ENCODE data around the genes NOL8 and PTPDC1.

- RRBS: no CpG with 5 or more reads among the region's 19 CpGs
Observed at GRCh38 chr9:91898364-91899425, 51.3 kb downstream of the ROR2 start.

DNA sequence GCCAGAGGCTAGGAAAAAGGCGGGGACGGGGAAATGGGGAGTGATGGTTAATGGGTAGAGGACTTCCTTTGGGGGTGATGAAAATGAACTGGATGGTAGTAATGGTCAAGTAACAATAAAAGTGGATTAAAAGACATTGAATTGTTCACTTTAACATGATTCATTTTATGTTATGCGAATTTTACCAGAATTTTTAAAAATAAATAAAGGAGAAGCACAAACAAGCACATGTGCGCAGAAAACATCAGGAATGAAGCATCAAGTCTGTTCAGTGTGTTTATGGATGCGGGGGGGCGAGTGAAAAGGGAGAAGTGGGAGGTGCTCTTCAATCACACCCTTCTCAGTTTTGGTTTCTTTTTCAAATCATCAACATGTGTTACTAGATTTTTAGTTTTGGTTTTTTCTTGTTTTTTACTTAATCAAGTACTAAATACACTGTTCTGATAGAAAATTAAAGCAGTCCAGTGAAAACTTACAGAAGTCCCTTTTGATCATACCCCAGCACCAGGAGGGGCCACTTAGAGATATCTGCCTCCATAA is 16.1 kb downstream of the ROR2 start:
- RRBS: no CpG with 5 or more reads among the region's 6 CpGs

GRCh38 chr9:92324039-92324386 is 1.1 kb downstream of the NOL8 start:
- RRBS: no CpG with 5 or more reads among the region's 5 CpGs

DNA sequence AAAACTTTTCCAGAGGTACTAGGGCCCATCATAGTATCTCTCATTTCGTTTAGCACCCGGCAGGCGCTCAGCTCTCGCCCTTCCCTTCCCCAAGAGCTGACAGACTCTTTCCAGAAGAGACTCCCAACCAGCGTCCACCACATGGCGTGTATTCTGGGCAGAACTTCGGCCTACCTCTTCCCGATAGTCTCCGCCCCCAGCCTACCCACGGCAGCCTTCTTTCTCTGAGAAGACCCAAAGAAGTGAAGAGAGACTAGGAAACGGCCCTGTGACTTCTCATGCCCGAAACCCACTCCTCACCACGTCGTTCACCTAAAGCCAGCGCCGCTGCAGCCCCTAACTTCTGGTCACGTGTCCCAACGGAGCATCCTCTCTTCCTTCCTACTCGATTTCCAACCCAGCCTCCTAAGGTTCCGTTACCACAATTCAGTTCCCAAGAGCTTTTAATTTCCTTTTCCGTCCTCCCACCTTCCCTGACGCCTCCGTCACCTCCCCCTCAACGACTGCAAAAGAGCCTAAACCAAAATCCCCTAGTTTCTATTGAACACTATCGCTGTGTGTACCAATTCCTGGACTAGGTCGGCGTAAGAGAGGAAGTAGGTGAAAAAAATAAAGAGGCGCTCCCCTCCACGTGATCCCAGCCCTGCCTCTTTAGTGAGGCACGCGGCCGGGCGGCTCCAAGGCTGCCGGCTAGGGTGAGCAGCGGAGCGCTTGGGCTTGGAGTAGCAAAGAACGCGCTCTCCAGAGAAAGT is at the start of gene NOL8:
Gene NOL8 (minus strand): TSS at position 345 of the 752 bp plus-strand sequence.
- RRBS: no CpG with 5 or more reads among the region's 38 CpGs

GRCh38 chr9:93013655-93014025 is 44.9 kb upstream of the SUSD3 start:
- RRBS: no CpG with 5 or more reads among the region's 6 CpGs

DNA sequence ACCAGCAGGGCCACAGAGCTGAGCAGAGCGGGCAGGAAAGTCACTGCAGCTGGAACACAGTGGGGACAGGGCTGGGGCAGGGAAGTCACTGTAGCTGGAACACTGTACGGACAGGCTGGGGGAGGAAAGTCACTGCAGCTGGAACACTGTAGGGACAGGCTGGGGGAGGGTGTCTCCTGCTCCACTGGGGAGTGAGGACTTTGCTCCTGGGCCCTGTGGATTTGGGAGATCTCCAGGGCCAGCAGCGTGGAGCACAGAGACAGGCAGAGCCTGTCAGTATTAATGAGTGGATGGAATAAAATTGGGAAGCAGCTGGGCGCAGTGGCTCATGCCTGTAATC is 8.9 kb upstream of the SUSD3 start:
- RRBS: no CpG with 5 or more reads among the region's 4 CpGs

- RRBS: no CpG with 5 or more reads among the region's 21 CpGs
Observed at GRCh38 chr9:93110873-93111705, 15.1 kb downstream of the CARD19 start.

DNA sequence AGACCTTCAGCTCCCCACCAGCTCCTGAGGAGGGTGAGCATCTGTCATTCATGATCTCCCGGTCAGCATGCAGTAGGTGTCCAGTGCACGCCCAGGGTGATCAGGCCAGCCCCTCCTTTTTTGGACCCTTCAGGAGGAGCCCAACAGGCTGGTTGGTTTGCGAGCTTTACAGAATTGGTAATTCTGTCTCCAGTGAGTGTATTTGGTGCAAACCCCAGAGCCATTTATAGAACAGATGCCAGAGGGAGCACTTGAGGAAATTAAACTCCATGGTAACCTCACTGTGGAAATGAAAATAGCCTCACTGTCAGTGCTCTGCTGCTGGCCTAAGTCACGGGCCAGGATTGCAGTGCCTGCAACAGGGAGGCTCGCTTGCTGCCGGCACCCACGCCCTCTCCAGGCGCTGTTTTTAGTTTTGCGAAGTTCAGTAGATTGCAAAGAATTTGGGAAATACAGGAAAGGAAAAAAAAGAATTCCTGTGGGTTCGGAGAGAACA is 23.5 kb downstream of the WNK2 start:
- RRBS: no CpG with 5 or more reads among the region's 10 CpGs

- RRBS: no CpG with 5 or more reads among the region's 7 CpGs
Observed at GRCh38 chr9:93218081-93218584, 34.2 kb downstream of the WNK2 start.

GRCh38 chr9:93470965-93471456 is 17.6 kb upstream of the FAM120AOS start:
- RRBS: no CpG with 5 or more reads among the region's 6 CpGs

DNA sequence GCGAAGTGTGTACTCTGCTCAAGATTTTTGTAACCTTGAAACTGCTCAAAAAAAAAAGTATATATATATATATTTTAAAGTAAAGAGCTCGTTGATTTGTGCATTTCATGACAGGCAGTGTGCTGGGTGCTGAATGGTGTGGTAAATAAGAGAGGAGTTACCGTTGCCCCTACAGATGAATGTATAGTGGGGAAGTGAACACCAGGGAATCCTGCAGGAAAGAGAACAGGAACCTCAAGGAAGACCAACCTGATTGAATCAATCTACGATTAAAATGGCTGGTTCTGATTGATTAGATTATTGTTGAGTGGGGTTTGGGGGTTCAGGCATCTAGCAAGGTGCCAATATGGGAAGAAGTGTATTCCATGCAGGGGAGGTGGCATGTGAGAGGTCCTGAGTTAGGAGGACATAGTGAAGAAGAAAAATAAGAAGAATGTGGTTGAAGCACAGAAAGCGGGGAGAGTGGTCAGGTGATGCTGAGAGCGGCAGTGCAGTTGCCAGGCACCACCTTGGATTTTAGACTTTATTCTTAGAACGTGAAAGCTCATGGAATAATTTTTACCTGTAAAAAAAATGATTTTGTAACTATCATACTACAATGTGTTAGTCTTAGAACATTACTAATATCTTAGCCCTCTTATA is 50.5 kb upstream of the FAM120AOS start:
- RRBS: no CpG with 5 or more reads among the region's 7 CpGs

- RRBS: no CpG with 5 or more reads among the region's 28 CpGs
Observed at GRCh38 chr9:93515867-93516282, 60.5 kb upstream of the PHF2 start.

DNA sequence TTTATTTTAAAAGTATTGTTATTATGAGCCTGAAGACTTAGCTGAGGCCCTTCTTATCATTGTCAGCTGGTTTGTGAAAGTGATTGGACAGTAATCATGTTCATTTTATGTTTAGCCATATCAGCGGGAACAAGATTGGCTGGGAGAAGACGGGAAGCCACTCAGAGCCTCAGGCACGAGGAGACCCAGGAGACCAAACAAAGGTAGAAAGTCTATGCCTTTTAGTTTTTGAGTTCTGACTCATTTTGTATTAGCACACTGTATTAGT is 49.4 kb upstream of the PHF2 start:
- RRBS: no CpG with 5 or more reads among the region's 3 CpGs

DNA sequence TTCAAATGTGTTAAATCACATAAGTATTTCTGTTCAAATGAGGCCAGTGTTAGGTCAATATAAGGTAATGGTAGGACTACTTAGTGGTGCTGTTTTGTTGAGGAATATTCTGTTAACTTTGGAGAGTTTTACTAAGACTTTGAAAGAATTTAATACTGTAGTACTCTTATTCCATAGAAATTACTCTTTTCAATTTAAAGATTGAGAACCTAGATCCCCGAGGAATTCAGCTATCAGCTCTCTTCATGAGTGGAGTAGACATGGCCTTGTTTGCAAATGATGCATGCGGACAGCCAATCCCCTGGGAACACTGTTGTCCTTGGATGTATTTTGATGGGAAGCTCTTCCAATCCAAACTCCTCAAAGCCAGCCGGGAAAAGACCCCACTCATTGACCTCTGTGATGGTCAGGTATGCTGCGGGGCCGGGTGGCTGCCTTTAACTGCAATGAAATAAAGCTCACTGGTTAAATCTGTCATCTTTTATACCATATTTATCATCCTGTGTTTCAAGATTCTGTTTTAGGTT is 20.1 kb upstream of the PHF2 start:
- RRBS: no CpG with 5 or more reads among the region's 5 CpGs

- RRBS: no CpG with 5 or more reads among the region's 6 CpGs
Observed at GRCh38 chr9:93574514-93575160, 1.7 kb upstream of the PHF2 start.

- RRBS: no CpG with 5 or more reads among the region's 40 CpGs
Observed at GRCh38 chr9:93951107-93951646, 4.0 kb downstream of the BARX1 start.

DNA sequence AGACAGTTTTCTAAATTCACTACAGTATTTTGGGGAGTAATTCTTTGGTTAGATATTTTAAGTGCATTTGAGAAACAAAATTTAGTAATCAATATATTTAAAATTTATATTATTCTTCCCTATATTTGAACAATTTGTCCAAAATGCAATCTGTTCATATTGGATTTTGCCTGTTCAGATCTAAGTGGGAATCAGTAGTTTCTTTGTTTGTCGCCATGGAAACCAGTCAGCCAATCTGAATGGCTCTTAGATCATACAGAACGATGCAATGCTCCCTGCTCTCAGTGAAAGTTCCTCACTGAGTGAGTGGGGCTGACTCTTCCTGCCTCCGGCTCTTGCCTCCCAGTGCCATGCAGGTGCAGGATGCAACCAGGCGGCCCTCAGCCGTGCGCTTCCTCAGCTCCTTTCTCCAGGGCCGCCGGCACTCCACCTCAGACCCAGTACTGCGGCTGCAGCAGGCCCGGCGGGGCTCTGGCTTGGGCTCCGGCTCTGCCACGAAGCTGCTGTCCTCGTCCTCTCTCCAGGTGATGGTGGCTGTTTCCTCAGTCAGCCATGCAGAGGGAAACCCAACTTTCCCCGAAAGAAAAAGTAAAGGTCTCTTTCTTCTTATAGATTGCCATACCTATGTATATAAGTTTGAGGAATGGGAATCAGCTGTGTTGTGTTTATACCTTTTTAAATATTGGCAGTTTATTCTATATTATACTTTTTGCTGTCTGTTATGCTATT is at the start of gene PTPDC1:
Gene PTPDC1 (plus strand): TSS at position 284 of the 729 bp plus-strand sequence.
- RRBS: 82% methylated on average over 7 of the region's 15 CpGs

DNA sequence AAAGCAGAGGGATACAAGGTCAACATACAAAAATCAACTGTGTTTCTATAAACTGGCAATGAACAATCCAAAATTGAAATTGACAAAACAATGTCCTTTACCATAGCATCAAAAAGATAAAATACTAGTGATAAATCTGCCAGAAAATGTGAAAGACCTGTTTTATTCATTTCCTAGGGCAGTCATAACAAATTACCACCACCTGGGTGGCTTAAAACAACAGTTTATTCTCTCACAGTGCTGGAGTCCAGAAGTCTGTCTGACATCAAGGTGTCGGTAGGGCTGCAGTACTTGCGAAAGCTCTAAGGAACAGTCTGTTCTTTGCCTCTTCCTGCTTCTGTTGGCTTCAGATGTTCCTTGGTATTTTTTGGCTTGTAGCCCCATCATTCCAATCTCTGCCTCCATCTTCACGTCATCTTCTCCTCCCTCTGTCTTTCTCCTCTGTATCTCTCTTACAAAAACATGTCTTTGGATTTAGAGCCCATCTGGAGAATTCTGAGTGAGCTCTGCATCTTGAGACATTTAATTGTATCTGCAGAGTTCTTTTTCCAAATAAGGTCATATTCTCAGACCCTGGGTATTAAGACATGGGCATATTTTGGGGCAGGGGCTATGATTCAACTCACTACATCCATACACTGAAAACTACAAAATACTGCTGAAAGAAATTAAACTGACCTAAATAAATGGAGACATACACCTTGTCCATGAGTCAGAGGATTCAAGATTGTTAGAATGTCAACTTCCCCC is 51.1 kb downstream of the PTPDC1 start:
- RRBS: no CpG with 5 or more reads among the region's 3 CpGs

DNA sequence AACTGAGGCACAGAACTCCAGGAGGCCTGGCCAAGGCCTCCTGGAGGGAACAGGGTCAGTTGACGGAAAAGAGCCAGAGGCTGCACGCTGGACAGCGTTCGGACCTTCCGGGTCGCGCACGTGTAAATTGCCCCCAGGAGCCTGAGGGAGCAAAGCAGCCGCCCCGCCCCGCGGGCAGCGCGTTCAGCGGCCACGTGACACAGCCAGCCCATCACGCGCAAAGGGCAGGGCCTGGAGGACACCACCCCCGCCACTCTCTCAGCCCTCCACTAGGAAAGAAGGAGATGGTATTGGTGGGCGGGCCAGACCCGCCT is 81.4 kb downstream of the PTPDC1 start:
- RRBS: no CpG with 5 or more reads among the region's 21 CpGs

DNA sequence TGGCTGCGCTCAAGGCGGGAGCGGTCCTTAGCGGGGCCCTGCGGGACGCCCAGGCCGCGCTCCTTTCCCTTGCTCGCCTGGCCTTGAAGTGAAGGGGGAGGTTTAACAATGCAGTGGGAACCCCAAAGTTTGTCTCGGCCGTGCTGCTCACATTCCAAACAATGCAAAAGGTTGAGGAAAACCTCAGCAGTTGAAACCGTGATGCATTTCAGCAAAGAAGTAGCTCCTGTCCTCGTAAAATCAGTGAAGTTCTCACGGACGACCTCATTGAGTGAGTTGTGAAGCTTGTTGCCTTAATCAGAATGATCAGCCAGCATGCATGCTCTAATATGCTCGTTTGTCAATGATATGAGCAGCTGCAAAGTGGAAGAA is 4.3 kb upstream of the NUTM2F start:
- RRBS: no CpG with 5 or more reads among the region's 16 CpGs

All from AG09309 (cell line).